Neural crest cell (in vitro differentiated cells): ENCODE measurements around a stretch of chr18.

DNA sequence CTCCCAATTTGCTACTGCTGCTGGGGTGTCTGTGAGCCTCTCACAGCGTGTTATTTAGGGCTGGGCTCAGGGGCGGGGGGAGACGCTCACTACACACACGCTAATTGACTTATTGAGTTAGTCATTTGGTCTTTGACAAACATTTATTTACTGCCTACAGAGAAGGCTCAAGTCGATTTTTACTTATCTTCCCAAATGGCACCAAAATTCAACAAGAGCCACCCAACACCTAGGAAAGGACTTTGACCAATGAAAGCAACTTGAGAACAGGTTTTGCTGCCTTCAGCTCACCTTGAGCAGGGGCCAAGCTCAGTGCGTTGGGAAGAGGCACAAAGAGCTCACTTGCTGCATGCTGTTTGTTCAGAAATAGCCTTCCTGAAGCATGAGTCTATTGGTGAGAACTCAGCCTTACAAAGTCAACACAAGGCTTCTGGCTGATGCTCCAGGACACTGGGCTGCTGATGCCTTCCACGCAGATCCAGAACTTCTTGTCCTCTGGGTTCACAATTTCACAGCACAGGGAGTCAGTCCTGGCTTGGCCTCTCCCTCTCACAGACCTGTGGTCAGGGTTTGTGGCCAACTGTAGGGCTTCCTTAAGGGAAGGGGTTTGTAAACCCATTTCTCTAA lies 125.0 kb upstream of the GATA6 start:
- PRO-cap = no peak

DNA sequence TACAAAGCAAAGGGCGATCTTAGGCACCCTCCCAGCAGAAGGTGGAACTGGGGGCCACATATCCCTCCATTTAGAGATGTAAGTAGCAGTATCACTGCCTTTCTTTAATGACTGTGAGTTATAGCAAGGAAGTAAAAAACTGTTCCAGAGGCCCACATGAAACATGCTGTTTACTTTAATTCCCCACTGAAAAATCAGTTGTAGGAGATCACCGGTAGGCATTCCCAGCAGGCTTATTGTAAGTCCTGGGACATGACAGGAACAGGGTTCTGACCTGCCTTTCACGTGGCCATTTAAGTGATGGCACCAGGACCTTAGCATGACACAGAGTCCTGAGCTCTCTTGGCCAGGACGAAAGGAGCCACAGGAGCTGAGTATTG lies 16.8 kb downstream of the GATA6 start:
- PRO-cap = no peak

DNA sequence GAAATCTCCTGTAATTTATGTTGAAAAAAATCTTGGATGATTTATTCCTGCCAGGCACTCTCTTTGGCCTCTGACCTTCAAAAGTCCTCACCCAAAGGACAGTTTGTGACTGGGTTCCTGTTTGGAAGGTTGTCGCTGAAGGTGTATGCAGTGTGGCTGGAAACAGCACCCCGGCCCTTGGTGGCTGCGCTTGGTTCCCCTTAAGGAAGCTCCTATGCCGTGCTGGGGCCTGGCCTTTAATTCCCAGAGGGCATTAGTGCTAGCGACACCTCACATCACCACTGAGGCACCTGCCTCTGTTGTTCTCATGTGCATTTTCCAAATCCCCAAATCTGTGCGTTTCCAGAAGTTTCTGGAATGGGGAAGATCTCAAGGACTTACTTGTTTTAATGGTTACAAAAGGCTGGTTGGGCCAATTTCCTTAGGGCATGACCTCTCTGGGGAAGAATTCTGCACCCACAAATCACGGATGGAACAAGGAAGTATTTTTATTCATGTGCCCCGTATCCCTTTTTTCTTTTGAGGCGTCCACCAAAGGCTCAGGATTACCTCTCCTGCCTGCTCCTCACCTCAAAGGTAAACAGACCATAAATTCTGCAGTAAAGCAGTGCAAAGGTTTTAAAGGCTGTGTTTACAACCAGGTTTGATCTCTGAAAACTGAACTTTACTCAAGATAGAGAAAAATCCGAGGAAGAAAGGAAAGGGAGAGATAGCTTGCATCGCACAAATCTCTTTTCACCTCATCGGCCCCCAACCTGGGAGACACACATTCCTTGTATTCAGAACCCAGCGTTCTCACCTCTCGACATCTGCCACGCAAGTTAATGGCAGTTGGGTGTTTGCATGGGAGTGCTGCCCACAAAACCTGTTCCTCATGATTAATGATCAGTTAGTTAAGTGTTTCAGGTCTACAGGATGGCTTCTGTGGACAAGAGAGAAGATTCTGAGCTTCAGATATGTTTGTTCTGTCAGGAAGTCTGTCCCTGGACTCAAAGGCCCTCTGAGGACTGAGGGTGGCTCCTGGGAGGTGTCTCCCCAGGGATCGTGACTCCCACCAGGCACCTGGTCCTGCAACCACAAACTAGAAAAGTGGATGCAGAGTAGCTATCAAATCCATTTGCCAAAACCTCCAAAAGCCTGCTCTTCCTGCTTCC lies 72.4 kb downstream of the GATA6 start:
- PRO-cap = no peak

DNA sequence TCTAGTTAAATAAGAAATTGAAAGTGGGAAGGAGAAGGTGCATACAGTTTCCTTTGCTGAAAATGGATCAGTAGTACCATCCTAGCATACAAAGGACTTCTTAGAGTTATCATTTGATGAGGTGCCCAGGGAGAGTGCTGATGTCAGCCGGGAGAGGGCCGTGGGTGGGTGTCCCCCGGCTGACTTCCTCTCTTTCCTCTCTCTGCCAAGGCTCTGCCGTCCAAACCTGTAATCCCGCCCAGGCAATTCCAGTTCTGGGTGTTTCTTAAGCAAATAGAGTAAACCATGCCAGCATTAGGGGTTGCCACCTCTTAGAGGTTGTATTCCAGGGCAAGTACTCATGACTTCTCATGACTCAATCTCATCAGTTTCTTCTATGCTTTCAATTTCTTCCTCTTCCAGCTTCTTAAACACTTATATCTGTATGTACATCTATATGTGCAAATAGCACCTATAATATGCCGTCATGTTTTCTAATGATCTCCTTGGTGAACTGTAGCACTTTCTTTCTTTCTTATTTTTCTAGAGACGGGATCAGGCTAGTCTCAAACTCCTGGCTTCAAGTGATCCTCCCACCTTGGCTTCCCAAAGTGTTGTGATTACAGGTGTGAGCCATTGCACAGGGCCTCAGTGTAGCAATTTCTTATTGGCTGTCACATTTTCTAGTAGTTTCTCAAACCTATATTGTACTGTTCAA lies 117.3 kb downstream of the GATA6 start:
- PRO-cap = no peak

- PRO-cap = no peak
These were observed 109.1 kb downstream of the CTAGE1 start for GRCh38 chr18:22308600-22309053.

- PRO-cap = no peak
These were observed 75.0 kb downstream of the CTAGE1 start for GRCh38 chr18:22342672-22343135.

GRCh38 chr18:22428602-22428954 lies 10.9 kb upstream of the CTAGE1 start:
- PRO-cap = no peak

DNA sequence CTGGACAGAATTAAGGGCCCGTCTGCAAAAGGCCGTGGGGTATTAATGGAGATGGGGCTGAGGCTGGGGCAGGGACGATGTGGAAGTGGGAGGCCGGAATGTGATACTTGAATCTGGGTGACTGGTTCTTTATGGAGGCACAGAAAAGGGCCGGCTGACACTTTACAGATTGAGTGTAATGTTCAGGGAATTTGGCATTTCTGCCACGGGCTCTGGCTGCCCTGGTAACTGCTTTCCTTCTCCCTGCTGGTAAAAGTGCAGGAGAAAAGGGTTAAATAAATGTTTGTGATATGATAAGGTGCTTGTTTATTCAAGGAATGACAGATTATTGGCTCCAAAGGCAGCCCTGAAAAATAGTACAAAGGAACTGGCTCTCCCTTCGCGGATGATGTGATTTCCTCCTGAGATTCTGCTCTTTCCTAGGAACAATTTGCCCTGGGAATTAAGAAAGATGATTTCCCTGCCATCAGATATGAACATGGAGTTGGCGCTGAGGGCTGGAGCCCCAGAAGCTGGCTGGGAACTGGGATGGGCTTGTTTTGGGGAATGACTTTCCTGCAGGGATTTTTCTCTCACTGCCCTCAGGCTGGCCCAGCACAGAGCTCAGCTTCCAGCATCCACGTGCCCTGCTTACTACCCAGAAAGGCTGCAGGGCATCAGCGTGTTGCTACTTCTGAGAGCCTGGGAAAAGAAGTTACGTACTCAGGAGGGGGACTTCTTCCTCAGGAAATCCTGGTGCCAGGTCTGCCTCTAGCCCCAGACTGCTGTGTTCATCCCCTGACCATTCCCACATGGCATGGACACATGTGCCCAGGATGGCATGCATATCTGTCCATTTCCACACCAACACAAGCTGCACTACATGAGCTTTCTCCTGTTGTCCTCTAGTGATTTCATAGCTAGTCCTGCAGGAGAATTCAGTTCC lies 53.0 kb upstream of the CTAGE1 start:
- PRO-cap = no peak

- PRO-cap = no peak
These were observed 53.9 kb upstream of the CTAGE1 start for GRCh38 chr18:22471408-22472250.

- PRO-cap = no peak
These were observed 41.5 kb downstream of the RBBP8 start for GRCh38 chr18:22974594-22975134.

DNA sequence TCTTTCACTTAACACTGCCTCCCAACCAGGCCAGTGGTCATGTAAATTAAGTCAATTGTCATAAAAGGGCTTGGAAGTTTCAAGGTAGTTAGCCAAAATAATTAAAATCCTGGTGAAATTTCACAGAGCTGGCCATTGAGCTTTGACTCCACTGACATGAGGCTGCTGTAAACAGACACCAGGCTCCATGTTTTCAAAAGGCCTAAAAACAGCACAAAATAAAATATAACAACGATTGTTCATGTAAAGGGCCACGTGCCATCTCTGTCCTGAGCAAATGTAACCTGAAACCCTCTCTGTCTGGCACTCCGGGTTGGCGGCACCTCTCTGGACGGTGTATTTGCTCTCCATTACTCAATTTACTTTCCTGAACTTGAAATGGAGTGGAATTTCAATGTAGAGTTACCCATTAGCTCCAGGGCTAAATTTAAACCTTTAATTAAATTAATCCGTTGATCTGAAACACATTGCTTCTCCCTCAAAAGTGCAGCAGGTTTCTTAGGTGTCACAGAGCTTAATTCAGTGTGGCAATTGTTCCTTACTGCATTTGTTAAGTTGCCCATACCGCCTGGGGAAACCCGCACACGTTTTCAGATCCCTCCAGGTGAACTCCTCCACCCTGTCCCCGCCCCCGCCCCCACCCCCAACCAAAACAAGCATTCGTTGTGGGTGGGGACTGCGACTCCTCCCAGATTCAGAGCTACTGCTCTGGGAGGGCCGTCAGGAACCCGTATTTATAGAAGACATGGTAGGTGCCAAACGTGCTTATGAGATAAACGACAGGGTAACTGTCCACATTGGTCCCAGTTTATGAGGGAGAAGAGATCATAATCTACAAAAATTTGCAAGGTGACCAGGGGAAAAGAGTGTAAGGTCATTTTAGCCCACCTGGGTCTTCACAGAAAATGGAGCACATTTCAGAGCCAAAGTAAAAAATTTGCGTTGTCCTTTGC lies 1.2 kb upstream of the CABLES1 start:
- PRO-cap = no peak

- PRO-cap = no peak
These were observed 92.0 kb downstream of the CABLES1 start for GRCh38 chr18:23227265-23227722.

- PRO-cap = no peak
These were observed 99.3 kb downstream of the CABLES1 start for GRCh38 chr18:23234479-23234992.

GRCh38 chr18:23903788-23904272 lies 110.7 kb upstream of the TTC39C start:
- PRO-cap = no peak

GRCh38 chr18:24016679-24017078 lies 2.1 kb downstream of the TTC39C start:
- PRO-cap = no peak

DNA sequence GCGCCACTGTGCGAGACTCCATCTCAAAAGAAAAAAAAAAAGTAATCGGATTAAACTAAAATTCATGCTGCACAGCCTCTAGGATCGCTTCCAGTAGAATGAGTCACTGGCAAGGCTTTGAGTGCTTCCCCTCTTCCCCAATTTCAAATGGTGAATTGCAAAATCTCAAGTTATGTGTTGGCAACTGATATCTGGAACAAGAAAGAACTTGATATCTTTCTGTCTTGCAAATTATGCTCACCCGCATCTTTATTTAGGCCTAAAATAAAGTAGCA lies 12.6 kb downstream of the TTC39C start:
- PRO-cap = no peak

DNA sequence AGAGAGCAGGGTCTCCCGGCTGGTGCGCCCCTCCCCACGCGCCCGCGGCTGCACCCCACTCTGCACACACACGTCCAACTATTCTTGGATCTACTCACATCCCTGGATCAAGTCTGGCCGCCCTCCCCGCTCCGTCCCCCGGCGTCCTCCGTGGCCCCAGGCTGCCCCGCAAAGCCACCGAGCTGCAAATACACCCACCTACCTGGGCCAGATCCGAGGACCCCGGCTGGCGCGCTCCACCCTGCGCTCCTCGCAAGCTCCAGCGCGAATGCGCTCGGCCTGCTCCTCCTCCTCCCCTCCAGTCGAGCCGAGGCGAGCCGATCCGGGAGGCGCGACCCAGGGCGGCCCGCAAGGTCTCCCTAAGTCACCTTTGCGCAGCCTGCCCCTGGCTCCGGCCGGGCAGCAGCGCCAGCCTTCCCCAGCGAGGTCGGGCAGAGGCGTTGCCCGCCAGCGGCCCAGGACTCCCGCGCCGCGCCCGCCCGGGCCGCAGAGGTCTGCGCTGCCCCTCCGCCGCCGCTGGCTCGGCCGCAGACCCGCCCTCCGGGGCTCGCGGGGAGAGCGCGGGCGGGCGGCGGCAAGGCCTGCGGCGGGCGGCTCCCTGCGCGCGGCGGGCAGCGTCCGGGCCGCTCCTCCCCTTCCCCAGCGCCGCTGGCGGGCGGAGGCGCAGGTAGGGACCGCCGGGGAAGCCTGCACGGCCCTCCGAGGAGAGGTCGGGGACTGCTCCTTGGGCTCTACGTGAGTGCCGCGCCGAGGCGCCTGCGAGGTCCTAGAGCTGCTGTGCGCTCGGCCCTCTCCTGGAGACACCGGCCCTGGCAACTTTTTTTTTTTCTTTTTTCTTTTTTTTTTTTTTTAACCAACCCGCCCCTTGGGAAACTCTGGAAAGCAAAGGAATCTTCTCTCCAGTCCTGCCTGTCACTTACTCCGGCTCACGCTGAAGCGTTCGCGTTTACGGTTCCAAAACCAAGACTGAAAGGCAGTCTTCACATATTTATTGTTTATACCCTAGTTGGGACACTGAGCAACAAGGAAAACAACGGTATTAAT lies 125.9 kb downstream of the OSBPL1A start:
- PRO-cap = bidirectional peak, plus-strand start at position 301 of the sequence, minus-strand start at position 270 of the sequence; unidirectional peak, minus-strand start at position 741 of the sequence

- PRO-cap = no peak
These were observed 34.9 kb downstream of the OSBPL1A start for GRCh38 chr18:24362623-24363220.

- PRO-cap = unidirectional peak, plus-strand start at chr18:25284055
These were observed 68.1 kb downstream of the ZNF521 start for GRCh38 chr18:25283847-25284303.

- PRO-cap = no peak
These were observed 2.6 kb upstream of the KCTD1 start for GRCh38 chr18:26550916-26551426.